HT1080 (cell line): ENCODE measurements around the genes TCL1A, BDKRB2 and AK7.

RAMPAGE:
- cytosol, long total RNA: no peak
- long total RNA: no peak
- nucleus, long total RNA: no peak
Measured at GRCh38 chr14:95265180-95266146, 54.2 kb downstream of the CLMN start.

RAMPAGE:
- cytosol, long total RNA: no peak
- long total RNA: no peak
- nucleus, long total RNA: no peak
Measured at GRCh38 chr14:95302606-95303341, 16.9 kb downstream of the CLMN start.

DNA sequence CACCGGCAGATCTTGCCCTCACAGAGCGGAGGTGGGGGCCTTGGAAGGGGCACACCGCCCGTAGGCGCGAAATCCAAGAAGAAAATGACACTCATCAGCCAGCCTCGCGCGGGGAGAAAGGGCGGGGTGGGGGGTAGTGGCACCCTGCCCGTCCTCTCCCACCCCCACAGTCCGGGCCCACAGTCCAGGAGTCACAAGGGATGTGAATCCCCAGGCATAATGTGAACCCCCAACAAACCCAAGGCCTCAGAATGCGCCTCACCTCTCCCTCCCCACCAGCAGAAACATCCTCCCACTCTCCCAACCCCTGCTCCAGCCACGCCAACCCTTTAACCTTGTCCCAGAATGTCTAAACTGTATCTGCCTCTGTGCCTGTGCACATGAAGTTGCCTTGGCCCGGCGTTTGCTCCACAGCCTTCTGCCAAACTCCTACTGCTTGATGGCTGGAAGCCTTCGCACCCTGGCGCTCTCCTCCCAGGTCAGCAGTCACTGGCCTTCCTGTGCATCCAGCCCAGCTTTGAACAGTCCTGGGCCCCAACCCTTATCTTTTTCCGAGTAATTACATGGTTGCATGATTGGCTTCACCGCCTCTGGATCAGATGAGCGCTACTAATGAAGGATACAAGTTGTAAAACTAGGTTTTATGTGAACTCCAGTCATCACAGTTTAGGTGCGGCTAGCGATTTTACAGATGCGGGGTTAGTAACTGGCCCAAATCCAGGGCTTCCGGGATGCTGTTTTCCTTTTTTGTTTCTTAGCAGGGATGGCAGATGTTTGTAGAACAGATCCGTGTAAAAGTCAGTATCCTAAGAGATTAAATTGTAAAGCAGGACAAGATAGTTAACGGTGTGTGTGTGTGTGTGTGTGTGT, 858 bp upstream of the SYNE3 start:
RAMPAGE:
- cytosol, long total RNA: no peak
- long total RNA: no peak
- nucleus, long total RNA: no peak

DNA sequence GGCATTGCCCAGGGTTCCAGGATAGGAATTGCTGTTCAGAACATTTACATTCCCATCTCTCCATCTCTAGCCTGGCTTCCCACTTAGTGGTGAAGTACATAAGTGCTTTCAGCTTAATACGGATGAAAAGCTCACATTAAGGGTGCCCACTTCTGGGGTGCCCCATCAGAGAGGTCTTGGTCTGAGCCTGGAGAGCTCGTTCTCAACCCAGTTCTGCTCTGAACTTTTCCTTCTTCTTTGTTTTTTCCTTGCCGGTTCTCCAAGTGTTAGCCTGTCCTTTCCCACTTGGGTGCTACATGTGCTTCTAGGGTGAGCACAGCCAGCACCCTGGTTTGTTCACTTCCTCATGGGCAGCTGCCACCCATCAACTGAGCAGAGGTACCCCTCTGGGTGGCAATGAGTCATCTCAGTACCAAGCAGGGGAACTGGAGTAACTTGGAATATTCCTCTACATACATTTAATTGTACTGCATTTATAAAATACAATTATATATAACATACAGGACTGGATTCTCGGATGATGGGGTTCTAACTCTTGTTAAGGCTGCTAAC, 3.8 kb upstream of the SYNE3 start:
RAMPAGE:
- cytosol, long total RNA: no peak
- long total RNA: no peak
- nucleus, long total RNA: no peak

DNA sequence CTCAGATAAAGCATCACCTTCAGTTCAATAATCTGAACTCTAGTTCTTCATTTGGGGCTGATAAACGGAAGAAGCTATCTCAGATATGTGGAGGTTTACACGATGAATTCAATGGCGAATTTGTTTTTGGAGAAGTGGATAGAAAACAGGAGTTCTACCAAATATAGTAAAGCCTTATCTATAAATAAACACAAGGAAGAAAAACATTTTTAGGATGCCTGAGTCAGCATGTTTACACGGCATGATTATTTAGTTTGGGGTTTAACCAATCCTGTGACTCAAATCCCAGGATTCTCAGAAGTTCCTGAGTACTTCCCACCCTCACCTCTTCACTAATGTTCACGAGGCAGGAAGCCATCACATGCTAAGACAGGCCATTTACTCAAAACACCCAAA, 3.5 kb upstream of the GLRX5 start:
RAMPAGE:
- cytosol, long total RNA: no peak
- long total RNA: no peak
- nucleus, long total RNA: no peak

RAMPAGE:
- cytosol, long total RNA: no peak
- long total RNA: no peak
- nucleus, long total RNA: no peak
Measured at GRCh38 chr14:95695894-95696526, 9.8 kb downstream of the TCL1B start.

DNA sequence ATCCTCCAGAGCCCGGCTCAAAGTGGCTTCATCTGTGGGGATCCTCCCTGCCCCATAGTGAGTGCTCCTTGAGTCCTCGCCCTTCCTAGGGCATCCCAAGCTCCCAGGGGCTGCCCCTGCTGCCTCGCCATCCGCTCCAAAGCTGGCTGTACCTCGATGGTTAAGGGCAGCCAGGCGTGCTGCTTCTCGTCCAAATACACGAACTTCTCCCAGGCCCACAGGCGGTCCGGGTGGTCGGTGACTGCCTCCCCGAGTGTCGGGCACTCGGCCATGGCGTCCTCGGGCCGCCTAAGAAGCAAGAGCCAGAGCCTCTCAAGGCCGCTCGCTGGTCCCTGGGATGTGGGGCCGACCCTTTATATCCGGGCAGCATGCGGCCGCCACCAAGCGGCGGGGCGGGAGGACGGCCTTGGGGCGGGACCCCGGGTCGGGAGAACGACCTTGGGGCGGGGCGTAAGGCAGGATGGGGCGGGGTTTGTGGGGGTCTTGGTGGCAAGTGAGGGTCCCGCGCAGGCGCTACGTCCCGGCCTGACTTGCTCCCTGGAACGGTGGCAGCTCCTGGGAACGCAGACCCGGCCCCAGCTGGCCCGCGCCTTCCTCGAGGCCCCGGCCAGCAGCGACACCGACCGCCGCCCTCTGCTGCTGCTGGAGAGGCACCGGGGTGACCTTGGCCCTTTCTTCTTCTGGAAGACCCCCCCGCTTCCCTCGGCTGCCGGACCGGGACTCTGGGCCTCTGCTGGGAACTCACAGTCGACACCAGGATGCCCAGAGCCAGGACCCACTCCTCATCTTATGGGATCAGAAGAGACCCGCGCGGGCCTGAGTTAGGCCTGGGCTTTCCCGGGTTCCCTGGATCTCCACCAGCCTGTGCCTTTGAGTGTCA, at the start of gene TCL1A:
TCL1A (minus strand) TSS at position 331 of the 880 bp plus-strand sequence.
RAMPAGE:
- cytosol, long total RNA: no peak
- long total RNA: no peak
- nucleus, long total RNA: no peak

RAMPAGE:
- cytosol, long total RNA: no peak
- long total RNA: no peak
- nucleus, long total RNA: no peak
Measured at GRCh38 chr14:95725792-95726480, 12.0 kb upstream of the TCL1A start.

DNA sequence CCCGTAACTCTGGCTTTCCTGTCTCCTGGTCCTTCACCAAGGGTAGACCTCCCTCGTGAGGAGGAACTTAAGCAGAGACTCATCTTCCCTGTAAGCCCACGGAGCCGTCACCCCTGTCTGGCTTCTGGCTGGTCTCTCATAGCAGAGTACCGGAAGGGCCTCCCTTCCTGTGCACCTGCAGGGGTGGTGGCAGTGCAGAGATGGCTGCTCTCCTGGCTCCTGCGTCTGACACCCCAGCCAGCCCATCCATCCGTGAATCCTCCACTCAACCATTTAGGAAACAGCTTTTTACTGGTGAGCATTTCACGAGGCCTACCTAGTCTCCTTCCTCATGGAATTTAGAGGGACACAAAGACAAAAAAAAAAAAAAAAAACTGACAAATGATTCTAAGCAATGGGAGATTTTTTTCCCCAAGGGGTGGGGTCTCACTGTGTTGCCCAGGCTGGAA, 149.5 kb upstream of the C14orf132 start:
RAMPAGE:
- cytosol, long total RNA: no peak
- long total RNA: no peak
- nucleus, long total RNA: no peak

GRCh38 chr14:96177840-96178411, 26.7 kb upstream of the BDKRB2 start:
RAMPAGE:
- cytosol, long total RNA: no peak
- long total RNA: no peak
- nucleus, long total RNA: no peak

DNA sequence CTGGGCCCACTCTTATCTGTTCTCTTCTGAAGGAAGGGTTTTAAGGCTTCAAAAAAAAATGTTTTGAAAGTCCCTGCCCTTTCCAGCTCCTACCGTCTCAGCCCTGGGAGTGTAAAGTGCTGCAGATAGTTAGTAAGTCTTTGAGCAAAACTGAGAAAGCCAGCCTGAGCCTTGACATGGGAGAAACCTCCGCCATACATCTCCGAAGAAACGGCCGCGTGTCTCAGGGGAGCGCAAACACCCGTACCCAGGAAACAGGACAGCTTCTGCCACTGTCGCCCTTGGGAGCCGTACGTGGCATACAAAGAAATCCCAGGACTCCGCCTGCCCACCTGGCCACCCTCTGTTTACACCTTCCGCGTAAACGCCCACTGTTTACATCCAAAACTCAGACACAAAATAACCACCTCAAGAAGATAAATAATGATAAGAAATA, 541 bp upstream of the BDKRB2 start:
RAMPAGE:
- cytosol, long total RNA: no peak
- long total RNA: no peak
- nucleus, long total RNA: no peak

RAMPAGE:
- cytosol, long total RNA: no peak
- long total RNA: no peak
- nucleus, long total RNA: no peak
Measured at GRCh38 chr14:96204516-96205422, at the start of gene BDKRB2. TSS of gene BDKRB2 (plus strand) at chr14:96204839.

RAMPAGE:
- cytosol, long total RNA: no peak
- long total RNA: no peak
- nucleus, long total RNA: no peak
Measured at GRCh38 chr14:96309087-96309710, 53.2 kb downstream of the BDKRB1 start.

GRCh38 chr14:96363610-96364494, 526 bp downstream of the GSKIP start:
RAMPAGE:
- cytosol, long total RNA: no peak
- long total RNA: no peak
- nucleus, long total RNA: no peak

GRCh38 chr14:96391687-96392390, at the start of gene AK7:
TSS of gene AK7 (plus strand) at chr14:96392128.
RAMPAGE:
- cytosol, long total RNA: no peak
- long total RNA: no peak
- nucleus, long total RNA: no peak

DNA sequence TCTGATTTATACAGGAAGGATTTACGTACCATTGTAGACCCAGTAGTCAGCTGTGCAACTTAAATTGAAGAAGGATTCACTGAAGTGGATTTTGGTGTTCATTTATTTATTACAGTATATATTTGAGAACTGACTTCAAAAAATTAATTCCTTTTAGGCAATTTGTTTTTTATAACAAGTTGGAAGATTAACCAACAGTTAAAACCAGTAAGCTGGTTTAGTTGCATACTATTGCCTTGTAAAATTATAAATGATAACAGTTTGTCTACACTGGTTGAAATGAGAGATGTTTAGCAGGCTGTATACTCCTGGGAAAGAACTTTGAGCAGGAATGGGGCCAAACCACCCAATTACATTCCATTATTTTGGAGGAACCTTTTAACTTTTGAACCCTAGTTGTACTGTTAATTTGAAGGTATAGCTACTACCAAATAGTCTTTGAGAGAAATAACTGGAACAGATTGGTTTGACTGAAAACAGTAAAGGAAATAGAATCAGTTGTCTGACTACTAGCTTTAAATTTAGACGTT, 33.9 kb downstream of the PAPOLA start:
RAMPAGE:
- cytosol, long total RNA: no peak
- long total RNA: no peak
- nucleus, long total RNA: no peak

DNA sequence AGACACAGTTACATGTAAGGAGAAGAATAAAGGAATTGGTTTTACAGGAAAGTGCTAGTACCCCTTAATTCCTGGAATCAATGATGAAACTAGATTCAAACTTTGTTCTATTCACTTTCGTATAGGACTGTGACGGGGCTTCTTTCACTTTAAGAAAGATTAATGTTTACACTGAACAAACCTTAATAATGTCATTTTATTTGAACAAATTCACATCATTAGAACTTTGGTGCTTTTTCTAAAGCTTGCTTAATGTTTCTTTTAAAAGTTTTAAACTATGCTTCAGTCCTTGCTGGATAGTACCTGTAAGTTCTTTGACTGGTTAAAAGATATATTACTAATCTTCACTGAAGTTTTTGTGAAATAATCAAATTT, 36.0 kb downstream of the PAPOLA start:
RAMPAGE:
- cytosol, long total RNA: no peak
- long total RNA: no peak
- nucleus, long total RNA: no peak

DNA sequence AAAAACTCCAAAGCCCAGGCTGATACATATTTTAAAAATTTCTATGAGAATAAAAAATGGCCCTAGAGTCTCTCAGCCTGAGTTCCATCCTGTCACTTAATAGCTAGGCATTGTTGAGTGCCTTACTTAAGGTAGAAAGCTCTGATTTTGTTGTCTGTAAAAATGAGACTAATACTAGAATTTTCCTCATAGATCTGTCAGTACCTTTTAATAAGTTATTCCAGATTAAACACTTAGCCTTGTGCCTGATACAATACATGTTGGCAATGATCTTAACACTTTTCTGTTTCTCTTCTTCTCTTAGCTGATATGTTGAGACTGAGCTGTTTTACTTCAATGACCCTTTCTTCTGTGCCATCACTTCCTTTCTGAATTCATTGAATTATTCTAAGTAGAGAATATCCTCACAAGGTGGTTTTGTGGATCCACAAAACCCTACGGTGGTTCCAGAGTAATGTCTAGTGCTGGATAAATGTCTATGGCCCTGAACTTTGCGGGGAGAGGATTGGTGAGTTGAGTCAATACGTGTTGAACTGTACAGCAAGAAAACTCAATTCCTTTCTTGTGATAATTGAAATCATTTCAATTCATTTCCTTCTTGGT, 1177.4 kb downstream of the VRK1 start:
RAMPAGE:
- cytosol, long total RNA: no peak
- long total RNA: no peak
- nucleus, long total RNA: no peak

GRCh38 chr14:97994268-97994801, 1197.2 kb downstream of the VRK1 start:
RAMPAGE:
- cytosol, long total RNA: no peak
- long total RNA: no peak
- nucleus, long total RNA: no peak

DNA sequence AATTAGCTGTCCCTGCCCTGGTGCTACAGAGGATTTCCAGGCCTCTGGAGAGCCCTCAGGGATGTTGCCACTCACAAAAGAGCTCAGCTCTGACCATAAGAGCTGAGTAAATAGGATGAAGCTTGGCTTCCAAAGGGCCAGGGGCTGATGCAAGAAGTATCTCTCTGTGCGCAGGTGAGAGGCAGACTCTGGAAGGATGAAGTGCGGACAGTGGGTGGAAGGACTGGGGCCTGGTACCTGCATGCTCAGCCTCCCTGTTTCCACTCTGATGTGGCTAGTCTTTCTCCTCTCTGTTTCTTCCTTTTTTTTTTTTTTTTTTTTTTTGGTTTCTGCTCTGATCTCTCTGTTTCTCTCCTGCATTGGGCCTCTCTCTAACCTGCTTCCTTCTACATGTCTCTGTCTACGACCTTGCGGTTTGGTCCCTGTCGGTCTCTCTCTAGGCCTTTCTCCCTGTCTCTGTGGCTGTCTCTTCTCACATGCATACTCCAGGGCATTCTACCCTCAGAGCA, 1096.7 kb downstream of the BCL11B start:
RAMPAGE:
- cytosol, long total RNA: no peak
- long total RNA: no peak
- nucleus, long total RNA: no peak